Peritoneum (tissue), 1 donor: ENCODE measurements around the gene CARM1.

DNA sequence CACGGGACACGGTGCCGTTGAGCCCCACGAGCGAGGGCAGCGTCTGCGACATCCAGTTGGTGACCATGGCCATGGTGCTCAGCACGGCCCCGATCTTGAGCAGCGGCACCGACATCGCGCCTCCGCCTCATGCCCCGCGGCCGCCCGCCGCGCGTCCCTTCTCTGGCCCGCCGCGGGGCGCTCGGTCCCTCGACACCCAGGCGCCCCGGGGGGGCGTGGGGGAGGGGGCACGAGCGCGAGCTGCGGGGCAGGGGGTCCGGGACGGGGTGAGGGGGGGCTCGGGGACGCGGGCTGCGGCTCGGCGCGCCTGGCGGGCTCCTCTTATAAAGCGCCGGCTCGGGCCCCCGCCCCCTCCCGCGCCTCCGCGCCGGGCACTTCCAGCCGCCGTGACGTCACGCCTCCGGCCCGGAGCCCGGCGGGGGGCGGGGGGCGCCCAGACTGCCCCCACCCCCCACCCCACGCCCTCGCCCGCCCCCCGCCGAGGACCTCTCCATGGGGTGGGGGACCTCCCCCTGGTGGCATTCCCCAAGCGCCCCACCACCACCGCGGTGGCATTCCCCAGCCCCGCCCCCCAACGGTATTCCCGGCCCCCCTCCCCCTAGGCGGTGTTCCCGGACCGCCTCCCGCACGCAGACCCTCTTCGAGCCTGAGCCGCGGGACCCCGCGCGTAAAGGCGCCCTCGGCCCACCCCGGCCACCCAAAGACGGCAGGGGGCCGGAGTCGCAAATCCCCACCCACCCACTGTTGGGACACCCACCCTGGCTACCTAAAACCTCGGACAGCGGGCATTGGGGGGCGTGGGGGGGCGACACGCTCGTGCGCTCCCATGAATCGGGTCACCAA lies 22.6 kb downstream of the OLFM2 start:
- PRO-cap, result no peak

DNA sequence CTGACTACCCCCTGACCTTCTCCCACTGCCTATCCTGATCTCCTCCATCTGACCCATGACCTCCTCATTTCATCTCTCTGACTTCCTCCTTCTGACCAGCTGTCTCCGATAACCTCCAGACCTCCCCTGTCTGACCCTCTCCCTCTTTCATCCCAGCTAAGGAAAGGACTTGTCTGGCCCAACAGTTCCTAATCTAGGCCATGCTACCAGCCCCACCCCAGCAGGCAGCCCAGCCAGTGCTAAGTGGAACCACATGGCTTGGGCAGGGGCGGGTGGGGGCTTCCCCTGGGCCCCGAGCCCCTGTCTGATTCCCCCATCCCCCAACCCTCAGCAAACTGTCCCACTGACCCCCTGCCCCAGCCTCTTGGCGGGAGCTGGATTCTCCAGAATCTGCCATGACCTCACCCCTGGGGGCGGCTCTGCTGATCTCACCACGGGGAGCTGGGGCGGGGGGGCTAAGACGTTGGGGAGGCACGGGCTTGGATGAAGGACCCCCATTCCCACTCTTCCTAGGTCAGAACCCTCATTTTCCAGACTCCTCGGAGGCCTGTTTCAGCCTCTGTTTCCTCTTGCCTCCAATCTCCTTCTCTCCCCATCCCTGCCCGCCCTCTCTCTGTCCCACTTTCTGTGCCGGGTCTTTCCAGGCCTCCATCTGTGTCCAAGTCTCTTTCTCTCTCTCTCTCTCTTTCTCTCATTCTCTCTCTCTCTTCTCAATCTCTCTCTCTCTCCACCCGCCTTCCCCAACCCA lies 2.9 kb downstream of the COL5A3 start:
- PRO-cap, result no peak

- PRO-cap, result no peak
Measured at GRCh38 chr19:10107590-10108238, 1.6 kb downstream of the PPAN start.

DNA sequence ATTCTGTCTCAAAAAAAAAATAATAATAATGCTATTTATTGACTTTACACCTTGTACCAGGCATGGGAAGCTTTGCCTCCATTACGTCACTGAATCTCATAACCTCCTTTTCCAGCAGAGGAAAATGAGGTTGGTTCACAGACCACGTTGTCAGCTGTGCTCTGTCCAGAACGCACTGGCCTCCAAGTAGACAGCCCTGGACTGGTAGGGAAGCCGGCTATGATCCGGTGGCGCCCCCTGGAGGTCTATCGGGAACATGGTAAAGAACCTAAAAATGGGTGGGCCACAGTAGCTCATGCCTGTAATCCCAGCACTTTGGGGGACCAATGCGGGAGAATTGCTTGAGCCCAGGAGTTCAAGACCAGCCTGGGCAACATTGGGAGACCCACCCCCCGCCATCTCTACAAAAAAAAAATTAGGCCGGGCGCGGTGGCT lies 1.9 kb upstream of the MRPL4 start:
- PRO-cap, result no peak

DNA sequence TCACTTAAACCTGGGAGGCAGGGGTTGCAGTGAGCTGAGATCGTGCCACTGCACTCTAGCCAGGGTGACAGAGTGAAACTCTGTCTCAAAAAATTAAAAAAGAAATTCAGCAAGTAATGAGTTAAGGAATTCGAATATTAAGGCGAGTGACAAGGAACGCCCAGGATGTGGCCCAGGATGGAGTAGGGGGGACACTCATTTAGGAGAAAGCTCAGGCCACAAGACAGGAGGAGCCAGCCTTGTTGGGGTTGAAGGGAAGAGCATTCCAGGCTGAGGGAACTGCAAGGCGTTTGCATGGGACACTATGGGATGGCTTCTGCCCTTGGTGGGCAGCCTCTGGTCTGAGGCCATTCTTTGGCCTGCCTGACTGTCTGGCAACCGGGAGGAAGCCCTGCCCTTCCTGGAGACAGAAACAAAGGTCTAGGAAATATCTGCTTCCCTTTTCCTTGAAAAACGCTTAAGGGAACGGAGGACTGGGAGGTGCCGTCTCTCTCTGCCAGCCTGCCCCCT lies 3.0 kb upstream of the ICAM1 start:
- PRO-cap, result no peak

GRCh38 chr19:10402227-10403061 lies 898 bp downstream of the CDC37 start:
- PRO-cap, result unidirectional peak, plus-strand start at chr19:10402655

- PRO-cap, result no peak
Measured at GRCh38 chr19:10415775-10416146, 4.6 kb upstream of the PDE4A start.

GRCh38 chr19:10419415-10420423 lies 619 bp upstream of the PDE4A start:
- PRO-cap, result no peak

- PRO-cap, result no peak
Measured at GRCh38 chr19:10450418-10451406, 30.4 kb downstream of the PDE4A start.

DNA sequence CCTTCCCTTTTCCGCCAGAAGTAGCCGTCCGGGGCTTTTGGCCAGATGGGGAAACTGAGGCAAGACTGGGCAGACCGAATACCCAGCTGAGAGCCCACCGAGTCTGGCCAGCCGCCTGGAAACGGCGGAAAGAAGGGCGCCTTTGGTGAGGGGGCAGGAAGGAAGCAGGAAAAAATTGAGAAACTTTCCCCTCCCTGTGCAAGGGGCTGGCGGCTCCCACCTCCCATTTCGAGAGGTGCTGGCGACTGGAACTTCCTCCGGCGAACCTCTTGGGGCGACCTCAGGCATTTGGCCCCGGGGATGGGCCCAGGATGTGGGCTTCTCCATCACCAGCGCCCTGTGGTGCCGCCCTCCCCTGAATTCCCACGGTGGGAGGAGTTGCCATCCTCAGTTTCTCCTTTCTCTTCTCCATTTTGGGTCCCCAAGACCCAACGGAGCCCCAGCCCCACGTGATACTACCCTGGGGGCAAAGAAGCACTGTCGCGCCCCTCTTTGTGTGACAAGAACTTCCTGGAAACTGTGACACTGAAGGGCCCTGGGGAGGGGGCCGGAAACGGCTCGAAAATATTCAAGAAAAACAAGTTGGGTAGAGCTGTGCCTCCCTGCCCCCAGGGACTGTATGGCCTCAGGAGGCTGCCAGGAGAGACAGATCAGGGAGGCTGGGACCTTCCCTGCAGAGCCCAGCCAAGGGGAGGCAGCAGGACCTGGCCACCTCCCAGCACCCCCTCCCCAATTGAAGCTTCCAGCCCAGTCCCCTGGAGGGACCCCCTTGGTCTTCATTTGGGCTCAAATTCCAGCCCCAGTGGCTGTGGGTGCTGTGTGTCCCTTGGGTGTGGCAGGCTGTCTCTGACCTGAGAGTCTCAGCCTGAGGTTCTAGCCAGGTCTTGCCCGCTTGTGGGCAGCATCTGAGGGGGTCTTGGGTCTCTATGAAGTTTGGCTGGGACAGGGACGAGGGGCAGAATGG lies 16.1 kb upstream of the AP1M2 start:
- PRO-cap, result no peak

- PRO-cap, result no peak
Measured at GRCh38 chr19:10621957-10622672, 3.2 kb upstream of the SLC44A2 start.

GRCh38 chr19:10655681-10656230 lies 1.6 kb downstream of the ILF3 start:
- PRO-cap, result no peak

DNA sequence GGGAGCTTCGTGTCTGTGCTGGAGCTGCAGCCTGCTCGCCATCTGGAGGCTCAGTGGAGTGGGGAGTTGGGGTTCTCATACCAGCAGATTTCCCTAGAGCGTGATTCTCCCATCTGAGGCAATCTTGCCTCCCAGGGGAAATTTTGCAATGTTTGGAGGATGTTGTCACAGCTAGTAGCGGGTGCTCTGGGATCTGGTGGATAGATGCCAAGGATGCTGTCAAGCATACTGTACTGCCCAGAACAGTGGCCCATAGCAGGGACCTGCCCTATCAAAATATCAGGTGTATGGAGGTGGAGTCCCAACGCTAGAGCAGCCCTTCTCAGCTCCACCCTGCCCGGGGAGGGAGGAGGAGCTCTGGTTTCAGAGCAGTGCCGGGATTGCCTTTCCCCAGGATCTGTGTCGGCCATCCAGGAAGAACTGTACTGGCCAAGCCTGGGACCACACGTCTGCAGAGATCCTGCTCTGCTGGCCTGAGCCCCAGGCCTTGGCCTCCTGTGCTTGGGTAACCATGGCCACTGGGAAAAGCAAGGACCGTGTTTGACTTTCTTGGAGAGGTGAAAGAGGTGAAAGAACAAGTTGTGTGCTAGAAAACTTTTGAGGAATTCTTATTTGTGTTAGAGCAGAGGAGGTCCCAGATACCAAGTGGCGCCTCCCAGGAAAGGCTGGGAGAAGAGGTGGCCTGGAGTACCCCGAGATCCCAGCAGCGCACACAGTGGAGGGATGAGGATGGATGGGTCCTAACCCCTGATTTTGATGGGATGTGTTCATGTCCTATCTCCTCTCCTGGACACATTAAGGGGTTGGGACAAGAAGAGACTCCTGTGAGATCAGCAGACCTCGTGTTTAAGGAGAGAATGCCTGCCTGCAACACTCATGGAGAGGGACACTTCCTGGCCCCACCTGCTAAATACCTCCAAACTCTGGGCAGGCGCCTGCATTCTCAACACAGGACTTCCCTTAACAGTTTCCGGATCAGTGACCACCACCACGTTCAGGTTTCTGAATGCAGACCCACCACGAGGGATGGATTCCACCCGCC lies 10.6 kb upstream of the QTRT1 start:
- PRO-cap, result no peak

DNA sequence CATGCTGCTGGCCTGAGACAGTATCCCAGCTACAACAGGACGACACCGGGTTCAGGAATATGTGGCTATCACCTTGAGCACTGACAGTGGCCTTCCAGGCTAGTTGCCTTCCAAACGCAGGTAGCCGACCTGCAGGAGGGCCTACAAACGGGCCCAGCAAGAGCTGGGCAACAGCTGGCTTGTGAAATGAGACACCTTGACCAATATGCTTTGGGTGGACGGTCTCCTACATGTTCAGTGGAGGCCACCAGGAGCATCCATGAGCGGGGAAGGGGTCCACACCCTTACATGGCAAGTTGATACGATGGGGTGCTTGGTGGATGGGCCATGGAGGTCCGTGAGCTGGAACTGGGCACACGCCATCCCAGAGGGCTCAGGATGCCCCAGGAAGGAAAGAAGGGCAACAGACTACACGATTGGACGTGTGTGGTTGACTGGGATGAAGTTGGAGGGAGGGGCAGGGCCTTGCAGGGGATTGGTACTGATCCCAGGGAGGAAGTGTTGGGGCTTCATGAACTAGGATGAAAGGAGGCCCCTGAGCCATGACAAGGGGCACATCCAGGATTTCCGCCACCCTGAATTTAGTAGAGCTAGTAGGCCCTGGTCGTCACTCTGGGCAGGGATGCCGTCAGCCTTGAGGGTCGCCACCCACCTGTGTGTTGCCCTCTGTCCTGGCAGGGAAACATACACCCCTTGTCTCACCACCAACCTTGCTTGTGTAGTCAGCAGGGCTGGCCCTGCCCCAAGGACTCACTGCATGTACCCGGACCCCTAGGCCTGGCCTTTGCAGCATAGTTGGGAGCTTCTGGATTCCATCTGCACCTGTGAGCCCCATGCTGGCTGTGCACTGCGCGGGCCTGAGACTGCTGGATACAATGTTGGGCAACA lies 9.6 kb upstream of the QTRT1 start:
- PRO-cap, result no peak

DNA sequence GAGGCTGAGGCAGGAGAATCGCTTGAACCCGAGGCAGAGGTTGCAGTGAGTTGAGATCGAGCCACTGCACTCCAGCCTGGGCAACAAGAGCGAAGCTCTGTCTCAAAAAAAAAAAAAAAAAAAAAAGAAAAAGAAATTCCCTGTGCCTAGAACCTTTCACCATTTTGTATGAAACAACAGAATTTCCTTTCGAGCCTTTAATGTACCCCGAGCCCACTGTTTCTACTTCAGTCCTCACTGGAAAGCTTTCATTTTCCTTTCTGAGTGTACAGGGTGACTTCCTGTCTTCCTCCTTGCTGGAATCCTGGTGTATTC lies 39.9 kb downstream of the DNM2 start:
- PRO-cap, result no peak

DNA sequence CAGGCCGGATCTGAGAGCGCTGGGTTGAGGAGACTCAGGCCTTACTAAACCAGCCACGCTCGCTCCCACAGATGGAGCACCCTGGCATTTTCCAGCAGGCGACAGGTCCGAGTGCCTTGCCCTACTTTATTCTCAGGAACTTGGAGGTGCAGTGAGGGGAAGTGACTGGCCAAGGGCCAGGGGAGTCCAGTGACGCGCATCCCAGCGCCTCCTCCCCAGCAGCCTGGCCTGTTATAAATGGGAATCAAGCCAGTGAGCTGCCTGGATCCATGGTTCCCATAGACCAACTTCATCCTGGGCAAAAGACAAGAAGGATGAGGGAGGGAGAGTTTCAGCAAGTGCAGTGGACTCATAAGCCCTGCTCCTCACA lies 35.5 kb downstream of the TMED1 start:
- PRO-cap, result no peak

DNA sequence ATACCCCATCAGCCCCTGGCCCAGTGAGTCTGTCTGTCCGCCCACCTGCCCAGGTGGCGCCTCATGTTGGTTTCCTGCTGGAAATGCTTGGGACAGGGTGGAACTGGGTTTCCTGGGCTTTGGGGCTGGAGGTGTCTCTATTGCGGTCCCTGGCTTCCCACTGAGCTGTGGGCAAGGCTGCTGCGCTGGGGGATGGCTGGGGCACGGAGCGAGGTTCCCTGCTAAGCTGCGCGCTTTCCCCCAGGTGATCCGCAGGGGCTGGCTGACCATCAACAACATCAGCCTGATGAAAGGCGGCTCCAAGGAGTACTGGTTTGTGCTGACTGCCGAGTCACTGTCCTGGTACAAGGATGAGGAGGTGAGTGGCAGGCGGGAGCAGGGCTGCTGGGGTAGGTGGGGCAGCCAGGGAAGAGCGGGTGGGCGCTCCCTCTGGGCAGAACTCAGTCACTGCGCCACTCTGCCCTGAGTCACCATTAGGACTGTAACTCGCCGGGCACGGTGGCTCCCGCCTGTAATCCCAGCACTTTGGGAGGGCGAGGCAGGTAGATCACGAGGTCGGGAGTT lies 23.9 kb downstream of the TMED1 start:
- PRO-cap, result no peak

- PRO-cap, result no peak
Measured at GRCh38 chr19:10830884-10831459, 5.0 kb downstream of the TMED1 start.

GRCh38 chr19:10871284-10872212 lies at the start of gene CARM1:
Gene CARM1, plus strand, starts transcription at chr19:10871553.
- PRO-cap, result no peak

GRCh38 chr19:10874051-10874718 lies 2.8 kb downstream of the CARM1 start:
- PRO-cap, result no peak